ENCODE measurements around a stretch of chr14.

DNA sequence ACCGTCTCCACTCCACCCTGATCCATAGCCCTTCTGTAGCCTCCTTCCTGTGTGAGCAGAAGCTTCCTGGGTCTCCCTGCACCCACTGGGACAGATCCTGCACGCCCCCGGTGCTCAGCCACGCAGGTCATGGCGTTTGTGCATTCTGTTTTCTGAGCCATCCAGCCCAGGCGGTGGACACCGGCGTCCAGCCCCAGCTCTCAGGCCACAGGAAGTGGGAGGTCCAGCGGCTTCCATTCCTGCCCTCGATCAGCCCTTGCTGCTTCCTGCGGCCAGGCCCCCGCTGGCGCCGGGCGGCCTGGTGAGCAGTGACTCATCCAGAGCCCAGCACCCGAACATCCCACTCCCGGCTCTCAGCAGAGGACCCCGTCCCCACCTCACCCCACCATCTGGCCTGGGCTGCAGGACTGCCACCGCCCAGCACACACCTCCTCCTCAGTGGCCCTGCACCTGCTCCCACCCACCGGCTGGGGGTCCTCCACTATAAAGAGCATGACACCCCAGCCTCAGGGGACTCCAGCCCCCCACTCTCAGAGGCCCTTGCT is 18.0 kb upstream of the NUDT14 start:
- PRO-cap = no peak

DNA sequence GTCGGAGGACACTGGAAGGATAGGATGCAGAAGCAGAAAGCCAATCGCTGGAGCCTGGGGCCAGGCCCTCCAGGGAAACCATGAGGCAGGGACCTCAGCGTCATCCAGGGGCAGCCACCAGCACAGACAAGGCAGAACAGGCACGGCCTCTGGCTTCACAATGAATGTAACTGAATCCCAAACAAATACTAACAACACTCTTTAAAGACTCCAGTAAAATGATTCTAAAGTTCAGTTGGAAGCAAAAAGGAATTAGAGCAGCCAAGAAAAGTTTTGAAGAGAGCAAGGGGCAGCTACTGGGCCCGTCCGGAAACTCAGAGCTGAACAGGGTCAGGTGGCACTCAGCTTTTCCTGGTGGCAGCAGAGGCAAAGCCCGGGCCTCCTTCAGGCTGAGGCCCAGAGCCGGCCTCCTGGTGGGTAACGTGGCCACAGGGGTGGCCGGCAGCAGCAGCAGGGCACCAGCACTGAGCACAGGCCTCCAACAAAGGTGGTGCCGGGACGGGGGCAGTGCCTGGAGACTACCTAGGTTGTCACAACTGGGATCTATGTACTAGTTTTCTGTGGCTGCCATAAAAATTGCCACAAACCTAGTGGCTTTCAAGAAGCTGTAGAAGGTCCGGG is 13.1 kb downstream of the BRF1 start:
- PRO-cap = no peak

- PRO-cap = no peak
These were observed 826 bp upstream of the TEDC1 start for GRCh38 chr14:105490352-105490487.

GRCh38 chr14:105528842-105529338 is 2.5 kb downstream of the TMEM121 start:
- PRO-cap = no peak

DNA sequence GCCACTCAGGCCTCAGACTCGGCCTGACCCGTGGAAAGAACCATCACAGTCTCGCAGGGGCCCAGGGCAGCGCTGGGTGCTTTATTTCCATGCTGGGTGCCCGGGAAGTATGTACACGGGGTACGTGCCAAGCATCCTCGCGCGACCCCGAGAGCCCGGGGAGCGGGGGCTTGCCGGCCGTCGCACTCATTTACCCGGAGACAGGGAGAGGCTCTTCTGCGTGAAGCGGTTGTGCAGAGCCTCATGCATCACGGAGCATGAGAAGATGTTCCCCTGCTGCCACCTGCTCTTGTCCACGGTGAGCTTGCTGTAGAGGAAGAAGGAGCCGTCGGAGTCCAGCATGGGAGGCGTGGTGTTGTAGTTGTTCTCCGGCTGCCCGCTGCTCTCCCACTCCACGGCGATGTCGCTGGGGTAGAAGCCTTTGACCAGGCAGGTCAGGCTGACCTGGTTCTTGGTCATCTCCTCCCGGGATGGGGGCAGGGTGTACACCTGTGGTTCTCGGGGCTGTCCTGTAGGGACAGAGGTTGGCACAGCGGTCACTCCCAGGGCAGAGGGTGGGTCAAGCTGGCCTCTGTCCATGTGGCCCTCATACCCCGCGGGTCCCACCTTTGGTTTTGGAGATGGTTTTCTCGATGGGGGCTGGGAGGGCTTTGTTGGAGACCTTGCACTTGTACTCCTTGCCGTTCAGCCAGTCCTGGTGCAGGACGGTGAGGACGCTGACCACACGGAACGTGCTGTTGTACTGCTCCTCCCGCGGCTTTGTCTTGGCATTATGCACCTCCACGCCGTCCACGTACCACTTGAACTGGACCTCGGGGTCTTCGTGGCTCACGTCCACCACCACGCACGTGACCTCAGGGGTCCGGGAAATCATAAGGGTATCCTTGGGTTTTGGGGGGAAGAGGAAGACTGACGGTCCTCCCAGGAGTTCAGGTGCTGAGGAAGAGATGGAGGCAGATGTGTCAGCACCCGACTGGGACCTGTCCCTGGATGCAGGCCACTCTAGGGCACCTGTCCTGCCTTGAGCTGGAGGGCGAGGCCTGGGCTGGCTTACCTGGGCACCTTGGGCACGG is 243.0 kb downstream of the TMEM121 start:
- PRO-cap = no peak

DNA sequence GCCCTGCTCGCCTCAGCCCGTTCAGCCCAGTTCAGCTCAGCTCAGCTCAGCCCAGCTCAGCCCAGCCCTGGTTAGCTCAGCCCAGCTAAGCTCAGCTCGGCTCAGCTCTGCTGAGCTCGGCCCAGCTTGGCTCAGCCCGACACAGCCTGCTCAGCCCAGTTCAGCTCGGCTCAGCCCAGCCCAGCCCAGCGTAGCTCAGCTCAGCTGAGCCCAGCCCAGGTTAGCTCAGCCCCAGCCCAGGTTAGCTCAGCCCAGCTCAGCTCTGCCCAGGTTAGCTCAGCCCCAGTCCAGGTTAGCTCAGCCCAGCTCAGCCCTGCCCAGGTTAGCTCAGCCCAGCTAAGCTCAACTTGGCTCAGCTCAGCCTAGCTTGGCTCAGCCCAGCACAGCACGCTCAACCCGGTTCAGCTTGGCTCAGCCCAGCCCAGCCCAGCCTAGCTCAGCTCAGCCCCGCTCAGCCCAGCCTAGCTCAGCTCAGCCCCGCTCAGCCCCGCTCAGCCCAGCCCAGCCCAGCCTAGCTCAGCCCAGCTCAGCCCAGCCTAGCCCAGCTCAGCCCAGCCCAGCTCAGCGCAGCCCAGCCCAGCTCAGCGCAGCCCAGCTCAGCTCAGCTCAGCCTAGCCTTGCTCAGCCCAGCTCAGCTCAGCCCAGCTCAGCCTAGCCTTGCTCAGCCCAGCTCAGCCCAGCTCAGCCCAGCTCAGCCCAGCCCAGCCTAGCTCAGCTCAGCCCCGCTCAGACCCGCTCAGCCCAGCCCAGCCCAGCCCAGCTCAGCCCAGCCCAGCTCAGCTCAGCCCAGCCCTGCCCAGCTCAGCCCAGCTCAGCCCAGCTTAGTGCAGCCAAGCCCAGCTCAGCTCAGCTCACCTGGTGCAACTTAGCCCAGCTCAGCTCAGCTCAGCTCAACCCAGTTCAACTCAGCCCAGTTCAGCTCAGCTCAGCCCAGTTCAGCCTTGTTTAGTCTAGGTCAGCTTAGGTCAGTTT is 333.4 kb downstream of the TMEM121 start:
- PRO-cap = no peak

DNA sequence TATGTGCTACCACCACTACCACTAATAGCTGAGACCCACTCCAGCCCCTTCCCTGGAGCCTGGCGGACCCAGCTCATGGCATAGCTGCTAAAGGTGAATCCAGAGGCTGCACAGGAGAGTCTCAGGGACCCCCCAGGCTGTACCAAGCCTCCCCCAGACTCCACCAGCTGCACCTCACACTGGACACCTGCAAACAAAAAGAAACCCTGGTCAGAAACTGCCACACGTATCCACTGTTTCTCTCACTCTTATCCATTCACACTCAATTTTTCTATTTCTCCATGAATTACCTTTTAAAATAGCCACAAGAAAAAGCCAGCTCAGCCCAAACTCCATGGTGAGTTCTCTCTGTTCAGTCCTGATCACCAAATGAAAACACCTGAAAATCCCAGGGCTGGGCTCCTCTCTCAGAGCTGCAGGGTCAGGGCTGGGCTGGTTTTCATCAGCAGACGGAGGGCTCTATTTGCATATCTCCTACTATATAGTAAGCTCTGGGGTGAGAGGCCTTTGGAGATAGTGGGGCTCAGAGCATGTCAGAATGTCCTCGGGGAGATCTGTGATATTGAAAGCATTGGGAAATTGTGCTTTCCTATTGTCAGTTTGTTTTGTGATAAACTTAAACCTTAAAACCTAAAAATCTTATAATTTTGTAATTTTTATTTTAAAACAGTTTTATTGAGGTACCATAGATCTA is 742.5 kb downstream of the TMEM121 start:
- PRO-cap = no peak

DNA sequence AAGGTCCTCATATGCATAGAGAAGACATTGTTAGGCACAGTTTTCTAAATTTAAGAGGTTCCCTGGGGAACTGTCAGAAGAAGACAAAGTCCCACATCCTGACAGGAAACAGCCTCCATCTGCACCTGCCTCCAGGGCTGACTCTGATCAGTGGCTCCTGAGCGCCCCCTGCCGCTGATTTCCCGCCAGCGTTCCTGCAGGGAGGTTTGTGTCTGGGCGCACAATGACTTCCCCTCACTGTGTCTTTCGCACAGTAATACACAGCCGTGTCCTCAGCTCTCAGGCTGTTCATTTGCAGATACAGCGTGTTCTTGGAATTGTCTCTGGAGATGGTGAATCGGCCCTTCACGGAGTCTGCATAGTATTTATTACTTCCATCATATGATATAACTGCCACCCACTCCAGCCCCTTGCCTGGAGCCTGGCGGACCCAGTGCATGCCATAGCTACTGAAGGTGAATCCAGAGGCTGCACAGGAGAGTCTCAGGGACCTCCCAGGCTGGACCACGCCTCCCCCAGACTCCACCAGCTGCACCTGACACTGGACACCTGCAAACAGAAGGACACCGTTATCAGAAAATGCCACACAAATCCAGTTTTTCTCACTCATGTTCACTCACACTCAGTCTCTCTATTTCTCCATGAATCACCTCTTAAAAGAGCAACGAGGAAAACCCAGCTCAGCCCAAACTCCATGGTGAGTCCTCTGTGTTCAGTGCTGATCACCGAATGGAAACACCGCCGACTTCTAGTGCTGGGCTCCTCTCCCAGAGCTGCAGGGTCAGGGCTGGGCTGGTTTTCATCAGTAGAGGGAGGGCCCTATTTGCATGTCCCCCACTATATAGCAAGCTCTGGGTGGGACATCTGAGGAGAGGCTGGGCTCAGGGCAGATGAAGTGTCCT is 808.7 kb downstream of the TMEM121 start:
- PRO-cap = no peak

DNA sequence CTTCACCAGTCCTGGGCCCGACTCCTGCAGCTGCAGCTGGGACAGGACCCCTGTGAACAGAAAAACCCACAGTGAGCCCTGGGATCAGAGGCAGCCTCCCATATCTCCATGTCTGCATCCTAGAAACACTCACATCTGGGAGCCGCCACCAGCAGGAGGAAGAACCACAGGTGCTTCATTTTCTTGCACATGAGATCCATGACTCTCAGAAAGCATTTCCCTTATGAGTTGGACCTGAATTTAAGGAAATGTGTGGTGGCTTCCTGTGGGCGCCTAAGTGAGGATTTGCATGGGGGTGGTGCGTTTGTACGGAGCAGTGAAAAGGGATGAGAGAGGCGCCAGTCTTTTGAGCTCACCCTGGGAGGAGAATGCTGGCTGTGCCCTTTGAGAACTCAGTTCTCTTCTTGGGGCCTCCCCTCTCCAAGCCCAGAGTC is 895.6 kb downstream of the TMEM121 start:
- PRO-cap = no peak

- PRO-cap = no peak
These were observed 1188.2 kb downstream of the TMEM121 start for GRCh38 chr14:106714505-106714971.

- PRO-cap = no peak
These were observed 1318.1 kb downstream of the TMEM121 start for GRCh38 chr14:106844313-106845011.

Data from aorta (tissue), 1 donor.